Epithelial cell of proximal tubule (primary cell): ENCODE data around the genes SFPQ, COL8A2 and MAP7D1.

DNA sequence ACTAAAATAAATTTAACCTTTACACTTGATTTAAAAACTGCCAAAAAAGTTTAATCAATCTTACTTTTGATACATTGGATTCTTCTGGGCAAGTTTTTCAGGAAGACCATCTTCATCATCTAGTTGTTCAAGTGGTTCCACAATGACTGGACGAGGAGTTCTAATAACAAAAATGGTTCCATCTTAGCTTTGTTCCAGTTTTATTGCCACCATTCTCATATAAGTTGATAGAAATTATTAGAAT lies 2.6 kb downstream of the SFPQ start:
- RAMPAGE, long total RNA = no peak
- RRBS = no CpG with 5 or more reads among the region's 1 CpG

DNA sequence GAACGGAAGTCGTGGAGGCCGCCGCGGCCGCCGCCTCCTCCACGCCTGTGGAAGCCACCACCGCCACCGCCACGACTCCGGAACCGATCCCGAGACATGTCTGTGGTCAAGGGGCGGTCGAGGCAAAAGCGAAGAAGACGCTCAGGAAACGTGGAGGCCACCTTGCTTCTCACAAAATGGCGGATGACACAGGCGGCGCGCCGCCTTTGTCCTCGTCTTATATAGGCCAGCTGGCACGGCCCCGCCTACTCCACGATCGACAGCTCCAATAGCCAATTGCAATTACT lies at the start of gene SFPQ:
Gene SFPQ, minus strand, starts transcription at position 194 of the 287 bp plus-strand sequence.
- RAMPAGE, long total RNA = no peak
- RRBS = under 1% methylated on average over 8 of the region's 29 CpGs

GRCh38 chr1:35357318-35357896 lies 88.9 kb downstream of the ZMYM4 start:
- RAMPAGE, long total RNA = no peak
- RRBS = no CpG with 5 or more reads among the region's 4 CpGs

DNA sequence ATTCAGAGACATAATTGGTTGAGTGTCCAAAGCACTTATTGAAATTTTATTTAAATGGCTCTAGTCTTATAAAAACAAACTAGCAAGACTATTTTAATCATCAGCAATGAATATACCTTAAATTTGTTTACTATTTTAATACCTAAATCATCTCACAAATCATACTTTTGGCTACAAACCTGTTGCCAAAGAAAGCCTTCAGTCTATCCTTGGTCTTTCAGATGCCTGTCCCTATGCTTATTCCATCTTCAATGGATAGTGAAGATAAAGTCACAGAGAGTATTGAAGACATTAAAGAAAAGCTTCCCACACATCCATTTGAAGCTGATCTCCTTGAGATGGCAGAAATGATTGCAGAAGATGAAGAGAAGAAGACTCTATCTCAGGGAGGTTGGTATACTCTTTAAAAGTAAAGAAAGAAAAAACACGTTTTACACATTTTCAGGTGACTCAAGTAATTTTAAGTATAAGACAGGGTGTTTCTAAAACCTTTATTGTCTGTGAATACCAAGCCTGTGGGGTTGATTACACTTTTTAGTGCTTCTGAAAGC lies 128.7 kb downstream of the ZMYM4 start:
- RAMPAGE, long total RNA = no peak
- RRBS = no CpG with 5 or more reads among the region's 1 CpG

GRCh38 chr1:35573851-35574517 lies 870 bp downstream of the TFAP2E start:
- RAMPAGE, long total RNA = no peak
- RRBS = 21% methylated on average over 28 of the region's 70 CpGs

DNA sequence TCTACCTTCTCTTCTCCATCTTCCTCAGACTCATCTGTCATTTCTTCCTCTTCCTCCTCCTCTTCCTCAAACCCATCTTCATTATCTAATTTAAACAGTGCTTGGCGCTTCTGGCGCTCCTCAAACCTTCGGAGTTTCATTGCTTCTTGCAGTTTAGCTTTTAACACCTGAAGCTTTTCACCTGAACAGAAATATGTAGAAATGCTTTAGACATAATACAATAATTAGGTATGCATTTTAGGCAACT lies 18.5 kb downstream of the CLSPN start:
- RAMPAGE, long total RNA = no peak
- RRBS = no CpG with 5 or more reads among the region's 3 CpGs

DNA sequence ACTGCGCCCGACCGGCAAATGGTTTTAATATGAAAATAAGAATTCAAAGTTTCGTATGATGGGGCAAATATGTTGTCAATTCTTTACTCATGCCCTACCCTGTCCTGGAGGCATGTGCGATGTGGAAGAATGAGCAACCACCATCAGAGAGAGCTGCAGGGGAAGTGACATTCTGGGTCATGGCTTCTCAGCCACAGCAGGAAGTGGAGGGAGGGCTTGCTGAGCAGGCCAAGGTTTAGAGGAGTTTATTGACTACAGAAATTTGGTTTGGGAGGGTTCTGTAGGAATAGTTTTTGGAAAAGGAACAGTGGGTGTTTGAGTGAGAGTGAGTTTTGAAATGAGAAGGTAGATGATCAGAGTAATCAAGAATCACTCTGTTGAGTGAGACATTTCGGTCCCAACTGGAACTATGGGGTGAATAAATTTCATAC lies 3.3 kb upstream of the AGO4 start:
- RAMPAGE, long total RNA = no peak
- RRBS = no CpG with 5 or more reads among the region's 6 CpGs

GRCh38 chr1:35853366-35853848 lies 29.6 kb upstream of the AGO1 start:
- RAMPAGE, long total RNA = no peak
- RRBS = no CpG with 5 or more reads among the region's 10 CpGs

DNA sequence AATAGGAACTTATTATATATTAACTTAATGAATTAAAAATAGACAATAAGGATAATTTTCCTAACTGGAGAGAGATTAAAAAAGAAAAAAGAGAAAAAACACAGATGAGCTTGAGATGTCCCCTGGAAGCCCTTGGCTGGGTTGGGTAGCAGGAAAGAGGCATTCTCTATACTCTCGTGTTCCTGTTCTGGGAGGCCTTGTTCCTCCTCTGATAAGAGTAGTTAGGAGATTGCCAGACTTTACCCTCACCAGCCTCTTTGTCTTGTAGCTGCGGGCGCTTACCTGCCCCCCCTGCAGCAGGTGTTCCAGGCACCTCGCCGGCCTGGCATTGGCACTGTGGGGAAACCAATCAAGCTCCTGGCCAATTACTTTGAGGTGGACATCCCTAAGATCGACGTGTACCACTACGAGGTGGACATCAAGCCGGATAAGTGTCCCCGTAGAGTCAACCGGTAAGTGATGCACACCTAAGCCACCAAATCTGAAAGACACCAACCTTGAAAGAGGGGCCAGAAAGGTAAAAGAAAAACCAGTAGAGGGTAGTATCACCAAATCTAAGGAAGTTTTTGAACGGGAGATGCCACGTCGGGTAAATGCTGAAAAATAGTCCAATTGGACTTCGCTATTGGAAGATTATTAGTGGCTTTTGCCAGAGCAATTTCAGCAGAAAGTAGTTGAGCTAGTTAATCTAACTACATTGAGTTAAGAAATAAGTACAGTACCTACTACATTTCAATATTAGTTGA lies 5.3 kb downstream of the AGO1 start:
- RAMPAGE, long total RNA = no peak
- RRBS = no CpG with 5 or more reads among the region's 15 CpGs

DNA sequence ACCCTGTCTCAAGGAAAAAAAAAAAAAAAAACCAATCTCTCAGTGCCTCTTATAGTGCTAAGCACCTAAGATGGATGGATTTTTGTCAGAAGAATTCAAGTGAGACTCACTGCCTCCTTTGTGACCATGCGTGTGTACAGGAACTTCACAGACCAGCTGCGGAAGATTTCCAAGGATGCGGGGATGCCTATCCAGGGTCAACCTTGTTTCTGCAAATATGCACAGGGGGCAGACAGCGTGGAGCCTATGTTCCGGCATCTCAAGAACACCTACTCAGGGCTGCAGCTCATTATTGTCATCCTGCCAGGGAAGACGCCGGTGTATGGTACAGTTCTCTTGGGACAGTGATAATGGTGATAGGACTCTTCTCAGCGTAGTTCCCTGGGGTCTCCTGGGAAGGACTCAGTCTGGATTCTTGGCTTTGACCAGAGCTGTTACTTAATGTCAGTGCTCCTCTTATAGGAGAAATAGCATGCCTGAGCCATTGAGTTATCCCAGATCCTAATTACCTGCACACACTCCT lies 23.8 kb downstream of the AGO1 start:
- RAMPAGE, long total RNA = no peak
- RRBS = 98% methylated on average over 3 of the region's 8 CpGs

DNA sequence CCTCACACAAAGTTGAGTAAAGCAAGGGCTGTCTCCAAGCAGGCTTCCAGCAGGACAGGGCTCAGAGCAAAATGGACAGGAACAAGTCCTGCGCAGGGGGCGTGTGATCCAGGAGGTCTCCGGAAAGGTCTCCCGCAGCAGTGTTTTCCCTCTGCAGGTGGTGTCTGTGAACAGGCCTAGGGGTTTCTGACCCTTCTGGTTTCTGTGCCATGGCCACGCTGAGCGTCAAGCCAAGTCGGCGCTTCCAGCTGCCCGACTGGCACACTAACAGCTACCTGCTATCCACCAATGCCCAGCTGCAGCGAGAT lies 773 bp downstream of the TEKT2 start:
- RAMPAGE, long total RNA = no peak
- RRBS = no CpG with 5 or more reads among the region's 10 CpGs

DNA sequence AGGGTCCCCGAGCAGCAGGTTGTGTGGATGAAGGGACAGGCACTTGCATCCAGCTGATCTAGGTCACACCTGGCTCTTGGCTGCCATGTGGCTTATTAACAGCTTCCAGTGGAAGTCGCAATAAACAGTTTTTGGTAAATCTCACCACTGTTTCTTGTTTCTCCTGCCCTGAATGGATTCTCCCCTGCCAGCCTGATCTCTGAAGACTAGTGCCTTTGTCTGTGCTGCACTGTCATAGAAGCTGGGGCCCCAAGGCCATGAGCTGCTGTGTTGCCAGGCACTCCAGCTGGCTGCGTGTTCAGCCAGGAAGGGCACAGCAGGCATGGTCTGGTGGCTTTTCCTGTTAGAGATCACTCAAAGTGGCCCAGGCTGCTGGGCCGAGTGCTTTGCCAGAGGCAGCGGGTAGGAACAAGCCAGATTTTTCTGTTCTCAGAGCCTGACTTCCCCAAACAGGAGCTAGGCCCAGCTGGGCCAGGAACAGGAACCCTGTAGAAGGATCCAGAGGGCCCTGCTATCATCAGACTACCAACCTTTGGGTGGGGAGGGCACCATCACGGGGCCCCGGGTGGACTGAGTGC lies 5.2 kb downstream of the ADPRS start:
- RAMPAGE, long total RNA = no peak
- RRBS = no CpG with 5 or more reads among the region's 7 CpGs

DNA sequence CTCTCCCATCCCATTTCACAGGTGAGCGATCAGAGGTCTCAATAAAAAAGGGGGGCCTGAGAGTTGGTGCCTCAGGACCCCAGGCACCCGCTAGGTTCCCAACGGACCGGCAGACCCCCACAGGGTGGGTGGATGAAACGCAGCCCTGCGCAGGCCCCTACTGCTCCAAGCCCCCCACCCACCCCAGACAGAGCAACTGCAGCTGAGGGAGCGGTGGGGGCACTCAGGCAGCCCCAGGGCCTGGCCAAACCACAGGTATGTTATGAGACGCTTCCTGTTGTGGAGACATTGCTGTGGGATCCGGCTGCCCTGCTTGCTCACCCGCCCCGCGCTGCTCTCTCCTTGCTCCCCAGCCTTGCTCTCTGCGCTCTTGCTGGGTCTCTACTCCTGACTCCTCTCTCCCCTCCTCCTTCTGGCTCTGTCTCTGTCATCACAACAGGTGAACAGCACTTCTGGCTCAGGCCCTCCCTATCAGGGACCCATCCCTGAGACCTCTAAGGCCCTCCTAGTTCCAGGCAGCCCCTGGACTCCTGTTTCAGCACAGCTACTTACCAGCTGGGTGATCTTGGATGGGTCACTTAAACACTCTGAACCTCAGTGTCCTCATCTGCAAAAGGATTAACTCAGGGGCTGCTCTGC lies 16.0 kb downstream of the COL8A2 start:
- RAMPAGE, long total RNA = no peak
- RRBS = no CpG with 5 or more reads among the region's 13 CpGs

GRCh38 chr1:36124909-36126057 lies at the start of gene COL8A2:
COL8A2 (minus strand) TSS chr1:36125222.
- RAMPAGE, long total RNA = no peak
- RRBS = 5% methylated on average over 57 of the region's 105 CpGs

GRCh38 chr1:36156007-36156431 lies at the start of gene MAP7D1:
MAP7D1 (plus strand) TSS chr1:36156160.
- RAMPAGE, long total RNA = no peak
- RRBS = 2% methylated on average over 35 of the region's 65 CpGs

DNA sequence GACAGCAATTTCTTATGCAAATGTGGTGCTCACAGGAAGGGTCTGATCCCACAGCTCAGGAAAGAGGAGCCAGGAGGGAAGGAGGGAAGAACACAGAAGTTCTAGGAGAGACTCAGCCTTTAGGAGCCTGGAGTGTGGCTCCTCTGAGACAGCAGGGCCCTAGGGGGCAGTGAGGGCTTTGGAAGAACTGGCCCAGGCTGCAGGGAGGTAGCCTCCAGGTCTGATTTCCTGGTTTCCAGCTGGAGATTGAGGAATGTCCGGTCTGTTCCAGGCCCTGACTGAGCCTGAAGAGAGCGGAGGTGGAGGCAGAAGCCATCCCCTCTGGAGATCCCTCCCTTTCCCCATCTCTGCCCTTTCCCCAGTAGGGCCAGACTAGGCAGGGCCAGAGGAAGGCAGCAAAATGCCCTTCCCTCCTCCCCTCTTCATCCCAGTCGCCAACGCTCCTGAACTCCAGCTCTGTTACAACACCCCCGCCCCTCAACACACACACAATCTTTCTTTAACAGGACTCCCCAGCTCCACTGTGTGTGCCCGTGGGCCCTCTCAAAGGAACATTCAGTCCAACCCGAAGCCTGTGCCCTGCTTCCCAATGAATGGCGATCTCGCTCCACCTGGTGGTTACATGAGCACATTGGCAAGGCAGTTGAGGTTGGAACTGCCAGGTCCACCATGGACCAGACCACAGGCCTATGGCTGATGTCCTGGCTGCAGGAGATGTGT lies 31.9 kb downstream of the MAP7D1 start:
- RAMPAGE, long total RNA = no peak
- RRBS = no CpG with 5 or more reads among the region's 9 CpGs

DNA sequence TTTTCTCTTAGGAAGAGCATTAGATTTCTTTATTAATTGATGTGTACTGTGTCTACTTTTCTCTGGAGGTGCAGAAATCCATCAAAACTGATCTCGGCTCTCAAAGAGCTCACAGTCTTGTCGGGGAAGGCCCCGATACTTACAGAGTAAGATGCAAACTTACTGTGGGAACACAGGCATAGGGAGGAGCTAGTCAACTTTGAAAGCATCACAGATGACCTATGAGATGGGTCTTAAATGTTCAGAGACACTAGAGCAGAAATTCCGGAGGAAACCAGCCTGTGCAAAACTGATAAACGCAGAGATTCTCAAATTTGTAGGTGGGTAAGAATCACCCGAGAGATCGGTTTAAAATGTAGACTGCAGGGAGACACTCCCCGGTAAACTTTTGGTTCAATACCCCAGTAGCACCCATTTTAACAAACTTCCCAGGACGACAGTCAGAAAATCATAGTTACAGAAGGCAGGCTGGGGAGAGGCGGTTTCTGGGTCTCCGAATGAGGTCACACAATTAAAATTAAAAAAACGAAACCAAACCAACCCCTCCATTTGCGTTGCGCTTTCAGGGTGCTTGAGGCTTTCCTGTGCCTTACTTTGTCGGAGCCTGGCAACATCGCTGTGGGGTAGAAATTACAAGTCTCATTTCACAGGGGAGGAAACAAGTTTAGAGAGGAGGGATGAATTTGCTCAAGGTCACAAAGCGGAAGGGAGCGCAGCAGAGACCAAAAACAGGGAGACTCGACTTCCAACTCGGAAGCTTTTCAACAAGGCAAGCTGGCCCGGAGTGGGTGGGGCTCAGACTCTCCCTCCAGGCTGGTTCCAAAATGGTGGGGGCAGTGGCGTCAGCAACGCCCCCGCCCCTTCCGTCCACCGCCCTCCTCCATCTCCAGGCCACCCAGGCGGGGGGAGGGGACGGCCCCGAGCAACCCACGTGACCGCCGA lies 653 bp upstream of the THRAP3 start:
- RAMPAGE, long total RNA = no peak
- RRBS = 2% methylated on average over 4 of the region's 32 CpGs

- RAMPAGE, long total RNA = no peak
- RRBS = 7% methylated on average over 3 of the region's 10 CpGs
These were observed 1.2 kb downstream of the THRAP3 start for GRCh38 chr1:36225301-36225957.

DNA sequence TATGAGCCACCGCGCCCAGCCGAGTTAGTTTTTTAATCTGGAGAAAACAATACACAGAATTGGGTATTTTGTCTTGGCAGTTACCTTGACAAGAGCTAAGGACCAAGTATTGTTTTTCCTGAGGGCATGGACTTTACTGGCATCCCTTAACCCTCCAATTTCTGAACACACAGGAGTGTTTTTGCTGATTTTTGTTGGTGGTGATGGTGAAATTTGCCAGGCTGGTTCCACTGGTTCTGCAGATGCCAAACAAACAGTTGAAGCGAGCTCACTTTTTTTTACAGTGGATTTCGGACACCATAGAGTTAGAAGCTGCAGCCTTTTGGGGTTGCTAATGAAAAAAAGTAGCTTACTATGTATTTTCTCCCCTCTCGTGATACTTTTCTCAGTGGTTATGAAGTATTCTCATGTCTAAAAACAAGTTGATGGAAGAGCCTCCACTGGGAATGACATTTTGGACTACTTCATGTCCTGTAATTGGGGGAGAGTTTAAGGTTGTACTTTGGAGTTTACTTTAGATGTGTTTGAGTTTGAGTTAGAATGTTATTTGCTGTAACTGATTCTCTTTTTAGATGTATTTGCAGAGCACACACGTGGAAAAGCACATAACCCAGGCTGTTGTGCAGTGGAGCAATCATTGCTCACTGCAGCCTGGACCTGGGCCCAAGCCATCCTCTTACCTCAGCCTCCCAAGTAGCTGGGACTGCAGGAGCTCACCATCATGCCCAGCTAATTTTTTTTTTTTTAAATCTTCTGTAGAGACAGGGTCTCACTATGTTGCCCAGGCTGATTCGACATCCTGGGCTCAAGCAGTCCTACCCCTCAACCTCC lies 36.9 kb upstream of the SH3D21 start:
- RAMPAGE, long total RNA = no peak
- RRBS = no CpG with 5 or more reads among the region's 8 CpGs

- RAMPAGE, long total RNA = no peak
- RRBS = 27% methylated on average over 13 of the region's 67 CpGs
These were observed 2.1 kb downstream of the EVA1B start for GRCh38 chr1:36321042-36322051.